Thoracic aorta endothelial cell (primary cell): Measurements from ENCODE around the genes SMYD3, ZNF669, OR2C3 and OR2T35.

- CAGE, long polyA plus RNA = no peak
Measured at GRCh38 chr1:246506304-246507497, at the start of gene SMYD3. TSS of gene SMYD3 (minus strand) at chr1:246507279.

- CAGE, long polyA plus RNA = no peak
Measured at GRCh38 chr1:246565229-246565756, 768 bp downstream of the TFB2M start.

DNA sequence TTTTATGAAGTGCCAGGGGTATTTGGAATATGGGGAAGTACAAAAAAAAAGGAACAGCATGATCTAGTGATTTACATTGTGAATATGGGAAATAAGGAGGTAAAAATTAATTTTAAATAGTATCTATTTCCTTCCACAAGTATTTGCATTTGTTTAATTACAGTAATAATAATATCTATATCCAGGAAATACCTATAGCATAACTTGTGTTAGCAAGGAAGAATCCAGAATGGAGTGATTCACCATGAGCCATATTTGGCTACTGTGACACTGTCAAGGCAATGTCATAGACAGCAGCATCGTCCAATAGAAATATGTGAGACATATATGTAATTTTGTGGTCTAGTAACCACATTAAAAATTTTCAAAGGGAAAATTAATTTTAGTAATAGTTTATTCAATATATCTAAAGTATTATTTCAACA lies 22.0 kb downstream of the CNST start:
- CAGE, long polyA plus RNA = no peak

- CAGE, long polyA plus RNA = no peak
Measured at GRCh38 chr1:246617748-246618351, 51.6 kb downstream of the CNST start.

- CAGE, long polyA plus RNA = no peak
Measured at GRCh38 chr1:246739485-246739779, 15.2 kb downstream of the SCCPDH start.

DNA sequence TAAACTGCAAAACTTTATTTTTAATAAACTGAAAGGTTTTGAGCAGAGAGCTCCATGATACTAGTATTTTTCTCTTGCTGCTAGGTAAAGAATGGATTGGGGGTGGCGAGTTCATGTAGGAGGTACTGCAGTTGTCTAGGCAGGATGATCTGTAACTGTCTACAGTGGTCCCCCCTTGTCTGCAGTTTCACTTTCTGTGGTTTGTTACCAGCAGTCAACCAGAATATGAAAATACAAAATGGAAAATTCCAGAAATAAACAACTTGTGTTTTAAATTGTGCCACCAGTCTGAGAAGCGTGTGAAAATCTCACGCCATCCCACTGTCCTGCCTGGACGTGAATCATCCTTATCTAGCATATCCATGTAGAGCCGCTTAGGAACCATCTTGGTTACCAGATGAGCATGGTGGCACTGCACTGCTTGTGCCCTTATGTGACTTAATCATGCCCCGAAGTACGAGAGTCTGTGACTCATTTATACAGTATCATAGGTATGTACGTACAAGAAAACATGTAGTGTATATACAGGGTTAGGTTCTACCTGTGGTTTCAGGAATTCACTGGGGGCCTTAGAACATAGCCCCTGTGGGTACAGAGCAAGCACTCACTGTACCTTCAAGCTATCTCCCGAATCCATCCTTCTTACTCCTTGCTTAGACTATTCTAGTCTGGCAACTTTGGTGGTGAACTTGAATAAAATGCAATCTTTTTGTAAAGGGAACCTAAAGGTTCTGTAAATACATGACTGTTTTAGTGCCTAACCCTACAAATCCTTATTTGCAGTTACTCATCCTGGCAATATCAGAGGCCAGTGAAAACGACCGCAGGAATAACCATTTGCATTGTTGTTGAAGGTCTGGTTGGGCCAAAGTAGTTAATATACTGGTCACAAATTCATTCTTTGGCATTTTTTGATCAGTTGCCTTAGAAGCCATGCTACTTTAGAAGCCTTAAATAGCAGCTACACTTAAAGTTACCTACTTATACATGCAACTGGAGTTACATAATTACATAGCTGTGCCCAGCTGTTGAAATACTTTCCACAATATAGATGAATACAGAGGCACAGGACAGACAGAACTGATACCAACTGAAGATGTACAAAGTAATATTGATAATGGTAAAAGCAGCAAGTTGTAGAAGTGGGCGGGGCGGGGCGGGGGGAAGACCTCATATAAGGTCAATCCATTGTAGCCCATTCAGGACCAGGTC lies 93.9 kb downstream of the AHCTF1 start:
- CAGE, long polyA plus RNA = no peak

- CAGE, long polyA plus RNA = no peak
Measured at GRCh38 chr1:246902580-246903169, 29.1 kb downstream of the AHCTF1 start.

- CAGE, long polyA plus RNA = no peak
Measured at GRCh38 chr1:246947058-246947829, 15.5 kb upstream of the AHCTF1 start.

- CAGE, long polyA plus RNA = no peak
Measured at GRCh38 chr1:247103840-247104663, at the start of gene ZNF669. TSS of gene ZNF669 (minus strand) at chr1:247104356.

GRCh38 chr1:247209908-247211088 lies 38.5 kb upstream of the ZNF124 start:
- CAGE, long polyA plus RNA = no peak

- CAGE, long polyA plus RNA = no peak
Measured at GRCh38 chr1:247360693-247361353, 29.2 kb upstream of the ZNF496 start.

GRCh38 chr1:247530588-247531225 lies 5.5 kb downstream of the OR2C3 start:
- CAGE, long polyA plus RNA = no peak

GRCh38 chr1:247536144-247536744 lies at the start of gene OR2C3:
TSS of gene OR2C3 (minus strand) at chr1:247536440.
- CAGE, long polyA plus RNA = no peak

DNA sequence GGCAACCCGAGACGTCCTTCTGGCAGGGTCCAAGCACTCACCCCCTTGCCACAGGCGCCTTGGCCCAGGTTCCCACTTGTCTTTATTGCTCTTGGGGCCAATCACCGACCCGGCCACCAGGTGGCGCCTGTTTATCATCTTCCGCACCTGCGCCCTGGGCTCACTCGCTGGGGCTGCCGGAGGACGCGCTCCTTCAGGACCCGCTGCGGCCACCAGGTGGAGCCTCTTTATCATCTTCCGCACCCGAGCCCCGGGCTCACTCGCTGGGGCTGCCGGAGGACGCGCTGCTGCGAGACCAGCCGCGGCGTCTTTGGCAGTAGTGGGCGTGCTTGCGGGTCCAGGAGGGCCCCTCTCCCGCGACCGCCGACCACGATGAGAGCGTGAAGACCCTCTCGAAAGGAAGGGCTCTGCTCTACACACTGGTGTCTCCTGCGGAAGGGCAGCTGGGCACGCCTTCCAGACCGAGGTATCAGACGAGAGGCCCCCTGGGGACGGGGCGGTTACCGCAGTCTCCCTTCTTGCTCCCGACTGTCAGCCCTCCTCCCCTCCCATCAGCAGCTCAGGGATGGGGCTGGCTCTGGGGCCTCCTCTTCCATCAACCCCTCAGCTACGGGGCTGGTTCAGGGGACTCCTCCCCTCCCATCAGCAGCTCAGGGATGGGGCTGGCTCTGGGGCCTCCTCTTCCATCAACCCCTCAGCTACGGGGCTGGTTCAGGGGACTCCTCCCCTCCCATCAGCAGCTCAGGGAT lies 11.6 kb upstream of the OR2L8 start:
- CAGE, long polyA plus RNA = no peak

DNA sequence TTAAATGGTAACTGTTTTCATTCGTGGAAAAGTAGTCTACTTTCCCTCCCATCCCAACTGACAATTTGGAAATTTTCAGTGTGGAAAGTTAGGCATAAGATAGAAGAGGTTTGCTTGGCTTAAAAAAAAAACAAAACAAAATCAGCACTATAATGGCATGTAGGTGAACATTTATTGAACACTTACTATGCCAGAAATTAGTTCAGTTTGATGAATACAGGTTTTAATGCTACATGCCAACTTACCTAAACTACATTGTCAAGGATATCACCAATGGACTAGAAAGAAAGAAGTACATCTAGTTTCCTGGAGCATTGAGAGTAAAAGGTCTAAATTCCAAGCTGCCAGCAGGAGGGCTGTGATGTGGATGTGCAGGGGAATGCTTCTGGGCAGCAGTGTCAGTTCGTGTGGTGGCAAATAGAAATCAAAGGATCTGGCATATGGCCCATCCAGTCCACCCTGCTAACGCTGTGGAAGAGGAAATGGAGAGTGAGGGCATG lies at the start of gene OR2T35:
Gene OR2T35, minus strand, starts transcription at position 277 of the 500 bp plus-strand sequence.
- CAGE, long polyA plus RNA = no peak